GM23248 (cell line): ENCODE measurements around a stretch of chr3.

GRCh38 chr3:72487222-72487939 is 360.9 kb downstream of the SHQ1 start:
- RAMPAGE, long total RNA = no peak

DNA sequence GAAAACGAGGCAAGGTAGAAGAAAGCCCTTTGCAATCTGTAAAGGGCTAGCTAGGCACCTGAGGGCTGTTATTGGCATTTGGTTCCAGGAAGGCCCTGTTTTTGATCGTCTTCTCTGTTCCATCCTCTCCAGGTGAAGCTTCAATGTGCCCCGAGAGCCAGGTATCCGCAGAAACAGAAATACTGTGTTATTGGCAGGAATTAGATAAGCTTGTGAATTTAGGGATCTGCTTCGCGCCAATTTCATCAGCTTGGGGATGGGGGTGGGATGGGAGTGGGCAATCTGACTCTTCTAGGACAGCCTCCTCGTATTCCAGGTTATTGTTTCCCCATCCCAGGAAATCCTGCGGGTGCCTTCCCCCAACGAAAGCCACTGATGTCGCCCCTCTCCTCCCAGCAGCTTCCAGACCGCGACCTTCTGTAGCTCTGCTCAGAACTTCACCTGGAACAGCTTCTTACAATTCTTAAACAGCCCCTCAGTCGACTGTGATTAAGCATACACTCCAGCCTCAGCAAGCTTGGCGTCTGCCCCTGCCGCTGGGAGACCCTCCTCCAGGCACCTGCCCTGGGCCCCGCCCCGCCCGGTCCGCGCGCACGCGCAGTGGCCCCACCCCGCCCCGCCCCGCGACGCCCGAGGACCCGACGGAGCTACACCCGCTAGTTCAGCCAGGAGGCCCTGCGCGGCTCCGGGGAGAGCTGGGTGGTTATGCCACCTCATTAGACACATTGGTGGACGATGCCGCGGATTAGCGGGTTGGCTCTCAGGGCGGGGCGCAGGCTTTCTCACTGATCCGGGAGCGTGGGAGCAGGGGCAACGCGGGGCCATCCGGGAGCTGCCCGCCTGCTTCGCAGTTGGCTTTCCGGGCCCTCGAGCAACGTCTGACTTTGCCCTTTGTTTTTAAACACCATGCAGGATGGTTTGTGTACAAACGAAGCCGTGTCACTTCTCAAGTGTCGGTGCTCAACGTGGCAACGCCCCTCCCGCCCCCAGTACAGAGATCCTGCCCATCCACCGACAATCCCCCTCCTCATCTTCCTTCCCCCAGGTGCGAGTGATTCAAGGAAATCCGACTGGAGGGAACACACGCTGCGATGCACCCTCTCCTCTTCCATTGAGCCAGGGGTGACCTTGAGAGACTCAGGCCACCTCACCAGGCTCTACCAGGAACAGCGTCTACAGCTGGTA is 109.6 kb downstream of the SHQ1 start:
- RAMPAGE, long total RNA = no peak

- RAMPAGE, long total RNA = no peak
Measured at GRCh38 chr3:72888831-72889472, 1.1 kb downstream of the GXYLT2 start.

DNA sequence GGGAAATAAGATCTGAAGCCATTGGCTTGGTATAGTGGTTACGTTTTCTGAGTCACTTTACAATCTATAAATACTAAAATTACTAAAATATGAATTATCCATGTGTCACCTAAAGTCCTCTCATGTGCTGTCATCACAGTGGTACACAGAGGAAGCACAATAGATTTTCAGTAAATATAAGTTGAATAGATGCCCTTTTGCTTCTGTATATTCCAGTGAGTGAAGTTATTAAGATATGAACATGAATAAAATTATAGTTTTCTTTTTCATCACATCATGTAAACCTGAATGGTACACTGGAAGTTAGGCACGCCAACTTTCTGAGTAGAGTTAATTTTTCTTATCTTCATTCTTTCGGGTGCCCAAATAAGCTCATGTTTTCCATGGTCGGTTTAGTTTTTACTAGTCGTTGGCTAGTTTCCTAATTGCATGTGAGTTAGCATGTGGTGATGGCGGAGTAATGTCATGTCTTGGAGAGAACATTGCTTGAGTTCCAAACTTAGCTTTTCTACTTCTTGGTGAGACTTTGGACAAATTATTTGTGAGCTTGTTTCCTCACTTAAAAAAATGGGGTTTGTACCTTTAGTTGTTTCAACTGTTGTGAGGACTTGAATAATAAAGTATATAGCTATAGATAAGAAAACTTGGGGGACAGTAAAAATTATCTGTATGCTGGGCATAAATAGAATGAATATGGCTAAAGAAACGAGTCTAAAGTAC is 11.6 kb downstream of the PPP4R2 start:
- RAMPAGE, long total RNA = no peak

GRCh38 chr3:73064710-73065753 is 3.6 kb downstream of the EBLN2 start:
- RAMPAGE, long total RNA = no peak

- RAMPAGE, long total RNA = no peak
Measured at GRCh38 chr3:73383668-73384237, 241.0 kb downstream of the PDZRN3 start.

- RAMPAGE, long total RNA = no peak
Measured at GRCh38 chr3:73536881-73537465, 87.8 kb downstream of the PDZRN3 start.

DNA sequence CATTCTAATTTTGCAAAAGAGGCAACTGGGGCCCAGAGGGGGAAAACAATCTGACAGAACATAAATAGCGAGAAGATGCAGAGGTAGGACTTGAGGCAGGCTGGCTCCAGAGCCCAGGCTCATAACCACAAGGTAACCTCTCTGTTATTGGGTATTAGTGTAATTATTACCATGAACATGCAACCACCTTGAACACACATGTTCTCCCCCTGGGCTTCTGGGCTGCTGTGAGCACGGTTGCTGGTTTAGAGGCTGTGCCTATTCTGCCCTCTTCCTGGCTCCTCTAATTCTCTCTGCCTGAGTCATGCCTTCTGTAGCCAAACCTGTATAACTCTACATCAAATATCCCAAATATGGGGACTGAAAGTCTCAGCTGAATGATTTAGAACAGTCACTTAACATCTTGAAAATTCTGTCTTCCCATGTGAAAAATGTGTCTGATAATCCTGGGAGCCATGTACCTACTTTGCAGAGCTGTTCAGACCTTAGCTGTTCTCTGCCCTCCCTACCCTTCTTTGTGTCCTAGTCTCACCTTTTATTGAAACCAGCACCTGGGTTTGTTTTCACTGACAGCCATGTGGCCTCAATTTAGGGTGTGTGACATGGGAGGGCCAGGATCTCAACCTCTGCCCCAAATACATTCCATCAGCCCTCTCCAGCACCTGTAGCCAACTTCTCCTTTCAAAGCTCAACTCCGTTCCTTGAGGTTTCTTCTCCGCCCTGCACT is 60.8 kb downstream of the PDZRN3 start:
- RAMPAGE, long total RNA = no peak

DNA sequence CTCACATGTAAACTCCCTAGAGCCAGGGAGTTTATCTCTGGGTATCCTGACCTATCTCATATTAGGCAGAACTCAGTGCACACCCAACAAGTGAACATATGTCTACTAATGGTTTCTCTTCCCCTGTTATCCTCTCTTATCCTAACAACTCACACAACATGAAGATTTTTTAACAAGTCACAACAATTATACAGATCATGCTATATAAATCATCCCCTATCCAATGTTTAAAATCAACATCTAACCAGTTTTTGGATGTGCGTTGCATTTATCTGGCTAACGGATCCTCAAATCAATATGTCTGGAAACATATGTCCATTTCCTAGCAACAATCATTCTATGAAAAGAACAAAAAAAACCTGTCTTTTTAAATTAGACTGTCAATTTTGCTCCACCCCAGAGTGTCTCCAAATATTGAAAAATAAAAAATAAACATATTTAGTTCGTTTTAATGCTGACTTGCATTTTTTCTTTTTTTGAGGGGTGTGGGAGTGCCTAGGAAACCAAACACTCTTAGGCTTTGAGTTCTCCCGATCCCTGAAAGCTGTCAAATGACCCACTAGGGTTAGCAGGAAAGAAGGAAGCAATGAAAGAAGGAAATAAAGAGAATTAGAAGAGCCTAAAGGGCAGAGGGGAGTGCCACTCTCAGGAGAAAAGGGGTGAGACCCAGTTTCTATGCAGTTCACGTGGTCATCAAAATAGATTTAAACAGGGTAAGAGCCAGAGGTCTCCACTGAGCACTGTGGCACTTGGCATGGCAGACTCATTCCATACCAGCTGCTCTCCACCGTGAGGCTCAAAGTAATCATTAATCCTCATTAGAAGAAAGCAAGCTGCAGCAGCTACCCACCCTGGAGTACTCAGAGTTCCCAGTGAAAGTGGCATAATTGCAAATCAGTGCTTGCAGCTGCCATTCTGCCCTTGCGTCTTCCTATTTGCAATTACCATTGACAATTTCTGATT is 32.6 kb downstream of the PDZRN3 start:
- RAMPAGE, long total RNA = no peak

- RAMPAGE, long total RNA = no peak
Measured at GRCh38 chr3:73609140-73609547, 15.6 kb downstream of the PDZRN3 start.

DNA sequence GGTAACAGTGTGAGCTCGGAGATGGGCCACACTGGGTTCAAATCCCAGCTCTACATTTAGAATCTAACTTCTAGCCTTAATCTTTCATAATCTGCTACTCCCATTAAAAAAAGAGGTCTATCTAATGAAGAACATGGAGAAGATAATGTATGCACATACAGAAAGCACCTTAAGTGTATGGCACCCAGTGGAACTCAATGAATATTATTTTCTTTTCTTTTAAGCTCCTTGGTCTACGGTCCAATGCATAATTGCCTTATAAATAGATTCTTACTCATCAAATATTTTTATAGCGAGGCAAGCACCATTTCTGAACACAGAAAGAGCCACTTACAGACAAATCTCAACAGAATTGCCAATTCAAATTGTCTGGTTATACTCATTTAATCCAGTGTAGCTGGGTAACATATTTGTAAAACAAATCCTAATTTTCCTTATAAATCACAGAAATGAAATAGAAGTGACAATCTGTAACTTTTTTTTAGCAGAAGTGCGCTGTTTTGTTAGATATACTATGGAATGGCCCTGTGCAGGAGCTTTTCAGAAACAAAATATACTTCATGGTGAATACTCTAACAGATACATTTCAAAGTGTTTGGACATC is 6.3 kb downstream of the PDZRN3 start:
- RAMPAGE, long total RNA = no peak

DNA sequence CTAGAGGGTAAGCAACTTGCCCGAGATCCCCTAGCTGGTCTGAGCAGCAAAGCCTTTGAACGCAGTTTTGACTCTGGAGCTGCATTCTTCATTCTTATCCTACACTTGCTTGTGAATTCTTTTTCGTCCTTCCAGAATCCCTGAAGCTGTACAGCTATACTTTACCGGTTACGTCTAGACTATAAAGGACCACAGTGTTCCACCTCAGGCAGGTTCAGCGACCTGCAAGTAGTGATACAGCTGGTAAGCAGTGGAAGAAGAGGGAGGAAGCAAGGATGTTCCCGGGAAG is 1.1 kb downstream of the PDZRN3 start:
- RAMPAGE, long total RNA = no peak

DNA sequence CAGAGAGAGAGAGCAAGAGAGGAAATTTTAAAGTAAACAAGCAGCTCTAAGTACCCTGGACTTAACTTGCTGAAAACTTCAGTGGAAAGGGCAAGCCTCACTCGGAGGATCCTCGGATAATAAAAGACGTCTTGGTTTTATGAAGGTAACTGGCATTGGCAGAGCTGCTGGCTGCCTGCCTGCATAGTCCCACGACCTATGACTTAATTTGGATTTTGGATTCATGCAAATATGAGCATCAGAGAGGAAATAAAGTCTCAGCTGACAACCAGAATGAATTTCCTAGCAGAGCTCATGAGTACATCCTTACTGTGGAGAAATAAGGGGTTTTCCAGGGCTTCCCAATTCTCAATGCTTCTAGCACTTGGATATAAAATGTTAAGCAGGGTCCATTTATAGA is 95.2 kb upstream of the PDZRN3 start:
- RAMPAGE, long total RNA = no peak

DNA sequence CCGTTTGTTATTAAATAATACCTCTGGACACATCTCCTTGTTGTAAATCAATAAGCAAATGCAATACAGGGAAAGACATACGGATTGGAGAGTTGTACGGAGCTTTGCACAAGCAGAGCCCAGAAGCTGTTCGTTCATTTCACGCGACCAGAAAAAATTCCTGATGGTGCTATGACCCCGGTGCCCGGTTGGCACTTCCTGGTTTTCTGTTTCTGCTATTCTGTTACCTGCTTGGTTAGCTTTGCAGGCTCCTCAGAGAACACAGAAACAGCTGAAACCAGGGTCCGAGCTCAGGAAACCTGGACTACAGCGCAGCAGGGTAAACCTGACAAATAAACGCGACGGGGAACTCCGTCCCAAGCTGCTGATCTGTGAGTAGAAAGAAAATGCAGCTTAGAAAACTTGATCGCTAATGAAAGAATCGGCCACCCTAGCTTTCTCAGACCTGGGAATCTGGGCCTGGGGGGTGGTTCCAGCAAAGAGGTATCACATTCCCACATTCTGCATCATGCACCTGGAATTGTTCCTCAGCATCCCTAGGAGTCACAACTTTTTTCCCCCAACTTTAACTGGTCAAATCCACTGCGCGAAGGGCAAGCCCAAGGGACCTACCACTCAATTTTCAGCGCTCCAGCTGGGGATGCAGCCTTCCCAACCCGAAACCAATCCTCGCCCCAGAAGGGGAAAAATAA is 792 bp downstream of the CNTN3 start:
- RAMPAGE, long total RNA = no peak

GRCh38 chr3:74715074-74715426 is 100.6 kb upstream of the CNTN3 start:
- RAMPAGE, long total RNA = no peak

DNA sequence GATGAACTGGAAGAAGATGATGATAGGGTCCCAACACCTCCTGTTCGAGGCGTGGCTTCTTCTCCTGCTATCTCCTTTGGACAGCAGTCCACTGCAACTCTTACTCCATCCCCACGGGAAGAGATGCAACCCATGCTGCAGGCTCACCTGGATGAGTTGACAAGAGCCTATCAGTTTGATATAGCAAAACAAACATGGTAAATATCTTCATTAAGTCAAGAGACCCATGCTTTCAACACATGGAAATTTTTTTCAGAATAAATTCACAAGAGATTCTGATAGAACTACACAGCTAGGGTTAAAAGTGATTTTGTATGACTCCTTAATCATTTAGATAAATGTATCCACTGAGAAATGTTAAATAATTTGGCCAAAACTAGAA is 577.7 kb downstream of the ROBO2 start:
- RAMPAGE, long total RNA = no peak

DNA sequence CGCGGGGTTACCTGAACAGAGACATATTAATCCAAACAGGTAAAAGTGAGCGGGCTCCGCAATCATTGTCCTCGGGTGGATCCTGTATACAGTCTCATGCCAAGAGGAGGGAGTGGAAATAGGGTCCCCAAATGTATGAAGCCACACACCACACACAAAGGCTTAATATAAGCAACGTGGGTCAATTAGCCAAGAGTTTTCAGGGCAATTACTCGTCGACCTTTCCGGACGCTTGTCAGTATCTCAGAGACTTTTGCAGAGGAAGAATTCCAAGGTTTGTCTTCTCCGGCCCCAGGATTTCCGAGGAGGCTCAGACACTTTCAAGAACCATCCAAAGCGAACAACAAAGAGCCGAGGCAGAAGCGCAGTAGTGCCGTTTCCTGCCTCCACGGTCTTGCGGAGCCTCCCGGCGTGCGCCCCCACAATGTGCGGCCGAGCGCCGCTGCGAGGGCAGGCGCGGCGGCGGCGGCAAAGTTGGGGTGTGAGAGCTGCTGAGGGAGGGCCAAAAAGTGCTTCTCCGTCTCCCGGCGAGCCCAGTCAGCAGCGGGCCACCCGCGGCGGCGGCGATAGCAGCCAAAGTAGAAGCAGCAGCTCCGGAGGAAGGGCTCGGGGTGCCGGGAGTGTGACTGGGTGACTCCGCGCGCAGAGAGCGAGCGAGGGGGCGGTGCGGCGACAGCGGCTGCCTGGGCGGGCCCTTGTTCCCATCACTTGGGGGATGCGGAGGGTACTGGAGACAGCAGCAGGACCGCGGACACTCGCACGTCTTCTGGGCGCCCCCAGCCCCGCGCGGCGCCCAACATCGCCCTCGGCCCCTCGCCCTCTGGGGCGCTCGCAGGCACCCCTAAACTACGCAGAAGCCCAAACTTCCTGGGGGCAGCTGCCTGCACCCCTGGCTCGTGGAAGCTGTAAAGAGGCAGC is 749.1 kb downstream of the ROBO1 start:
- RAMPAGE, long total RNA = no peak

DNA sequence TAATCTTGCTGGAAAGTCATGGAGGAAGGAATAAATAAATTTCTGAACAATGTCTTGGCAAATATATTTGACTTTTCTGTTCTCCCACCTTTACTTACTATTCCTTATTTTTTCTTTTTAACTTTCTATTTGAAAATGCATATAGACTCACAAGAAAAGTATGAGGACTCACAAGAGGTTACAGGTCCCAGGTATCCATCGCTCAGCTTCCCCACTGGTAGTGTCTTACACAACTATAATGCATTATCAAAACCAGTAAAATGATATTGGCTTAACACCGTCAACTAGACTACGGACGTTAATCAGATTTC is 415.7 kb downstream of the ROBO1 start:
- RAMPAGE, long total RNA = no peak

GRCh38 chr3:81762989-81763551 is 1.6 kb upstream of the GBE1 start:
- RAMPAGE, long total RNA = no peak

DNA sequence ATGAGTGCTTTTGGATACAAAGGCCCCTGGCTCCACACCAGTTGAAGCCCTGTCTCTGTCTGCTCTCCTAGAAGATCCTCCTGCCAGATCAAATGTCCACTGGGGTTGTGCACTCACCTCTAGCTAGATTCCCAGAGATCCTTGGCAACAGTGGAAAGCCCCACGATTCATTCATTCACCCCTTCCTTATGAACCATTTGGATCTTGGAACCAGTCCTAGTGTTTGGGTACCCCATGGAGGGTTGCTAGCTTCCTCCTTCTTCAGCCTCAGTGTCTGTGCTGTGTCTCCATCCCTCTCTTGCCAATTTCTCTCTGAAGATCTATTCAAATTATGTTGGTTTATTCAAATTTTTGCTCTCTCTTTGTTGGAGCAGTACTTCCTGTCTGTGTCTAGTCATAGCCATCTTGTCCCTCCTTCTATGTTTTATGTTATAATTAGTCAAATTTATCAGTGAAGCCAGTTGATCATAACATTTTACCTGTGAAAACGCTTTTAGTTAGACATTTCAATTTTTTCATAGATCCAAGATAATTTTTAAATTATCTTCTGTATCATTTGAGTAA is 307.9 kb downstream of the VGLL3 start:
- RAMPAGE, long total RNA = no peak